ENCODE measurements around a stretch of chrX.

DNA sequence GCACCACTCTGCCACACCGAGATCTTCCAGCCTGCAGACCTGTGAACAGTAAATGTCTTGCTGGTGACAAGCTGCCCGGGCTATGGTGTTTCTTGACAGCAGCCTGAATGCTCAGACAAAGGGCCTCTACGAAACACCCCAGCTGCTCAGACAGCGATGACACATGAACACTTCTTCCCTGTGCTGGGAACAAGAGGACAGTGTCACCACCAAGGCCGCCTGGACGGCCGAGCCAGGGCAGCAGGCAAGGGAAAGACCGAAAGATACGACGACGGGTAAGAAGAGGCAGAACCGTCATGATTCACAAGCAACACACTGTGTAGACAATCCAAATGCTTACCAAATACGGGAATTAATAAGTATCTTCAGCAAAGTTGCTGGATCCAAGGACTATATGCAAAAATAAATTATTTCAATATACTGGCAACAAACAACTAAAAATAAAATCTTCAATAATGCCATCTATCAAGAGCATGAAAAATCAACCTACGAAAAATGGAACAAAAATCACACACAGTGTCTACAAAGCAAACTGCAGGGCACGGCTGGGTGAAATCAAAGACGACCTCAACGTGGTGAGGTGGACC is 30.8 kb upstream of the GTPBP6 start:
- PRO-cap, 2 experiments, result no peak in any of the 2 experiments

GRCh38 chrX:368815-369762 is 17.6 kb downstream of the PPP2R3B start:
- PRO-cap, 2 experiments, result peak in 2 of 2 experiments; most common plus-strand start chrX:369053 (in 1); most common minus-strand start chrX:368926 (in 1)

DNA sequence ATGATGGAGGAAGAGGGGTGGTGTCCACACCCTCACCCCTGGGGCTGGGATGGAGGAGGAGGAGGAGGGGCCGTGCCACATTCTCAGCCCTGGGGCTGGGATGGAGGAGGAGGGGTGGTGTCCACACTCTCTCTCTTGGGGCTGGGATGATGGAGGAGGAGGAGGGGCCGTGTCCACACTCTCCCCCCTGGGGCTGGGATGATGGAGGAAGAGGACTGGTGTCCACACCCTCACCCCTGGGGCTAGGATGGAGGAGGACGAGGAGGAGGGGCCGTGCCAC is 231.7 kb downstream of the CRLF2 start:
- PRO-cap, 2 experiments, result no peak in any of the 2 experiments

- PRO-cap, 2 experiments, result no peak in any of the 2 experiments
These were observed 5.3 kb downstream of the CSF2RA start for GRCh38 chrX:1273884-1274367.

DNA sequence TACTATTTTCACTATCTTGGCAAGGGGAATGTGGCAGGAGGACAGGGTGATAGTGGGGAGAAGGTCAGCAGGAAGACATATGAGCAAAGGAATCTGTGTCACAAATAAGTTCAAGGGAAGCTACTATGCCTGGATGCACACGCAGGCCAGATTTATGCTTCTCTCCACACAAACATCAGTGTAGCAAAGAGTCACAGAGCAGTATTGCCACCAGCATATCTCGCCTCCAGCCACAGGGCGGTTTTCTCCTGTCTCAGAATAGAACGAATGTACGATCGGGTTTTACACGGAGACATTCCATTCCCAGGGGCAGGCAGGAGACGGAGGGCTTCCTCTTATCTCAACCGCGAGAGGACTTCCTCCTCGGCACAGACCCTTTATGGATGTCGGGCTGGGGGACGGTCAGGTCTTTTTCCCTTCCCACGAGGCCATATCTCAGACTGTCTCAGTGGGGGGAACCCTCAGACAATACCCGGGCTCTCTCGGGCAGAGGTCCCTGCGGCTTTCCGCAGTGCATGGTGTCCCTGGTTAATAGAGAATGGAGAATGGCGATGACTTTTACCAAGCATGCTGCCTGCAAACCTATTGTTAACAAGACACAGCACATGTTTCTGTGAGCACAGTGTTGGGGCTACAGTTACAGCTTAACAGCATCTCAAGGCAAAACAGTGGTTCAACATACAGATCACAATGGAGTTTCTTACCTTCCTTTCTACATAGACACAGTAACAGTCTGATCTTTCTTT is 24.0 kb downstream of the CSF2RA start:
- PRO-cap, 2 experiments, result no peak in any of the 2 experiments

- PRO-cap, 2 experiments, result no peak in any of the 2 experiments
These were observed 6.8 kb downstream of the SLC25A6 start for GRCh38 chrX:1384798-1385926.

DNA sequence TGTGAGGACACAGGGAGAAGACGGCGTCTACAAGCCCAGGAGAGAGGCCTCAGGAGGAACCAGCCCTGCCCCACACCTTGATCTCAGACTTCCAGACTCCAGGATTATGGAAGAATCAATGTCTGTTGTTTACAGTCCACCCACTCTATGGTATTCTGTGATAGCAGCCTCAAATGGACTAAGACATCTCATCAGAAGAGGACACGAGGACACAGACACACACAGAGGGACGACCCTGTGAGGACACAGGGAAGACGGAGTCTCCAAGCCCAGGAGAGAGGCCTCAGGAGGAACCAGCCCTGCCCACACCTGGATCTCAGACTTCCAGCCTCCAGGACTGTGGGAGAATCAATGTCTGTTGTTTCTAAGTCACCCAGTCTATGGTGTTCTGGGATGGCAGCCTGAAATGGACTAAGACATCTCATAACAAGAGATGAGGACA is 3.7 kb downstream of the SLC25A6 start:
- PRO-cap, 2 experiments, result peak in 1 of 2 experiments; most common minus-strand start position 103 of the sequence (in 1)

- PRO-cap, 2 experiments, result no peak in any of the 2 experiments
These were observed 2.1 kb downstream of the SLC25A6 start for GRCh38 chrX:1389733-1390289.

DNA sequence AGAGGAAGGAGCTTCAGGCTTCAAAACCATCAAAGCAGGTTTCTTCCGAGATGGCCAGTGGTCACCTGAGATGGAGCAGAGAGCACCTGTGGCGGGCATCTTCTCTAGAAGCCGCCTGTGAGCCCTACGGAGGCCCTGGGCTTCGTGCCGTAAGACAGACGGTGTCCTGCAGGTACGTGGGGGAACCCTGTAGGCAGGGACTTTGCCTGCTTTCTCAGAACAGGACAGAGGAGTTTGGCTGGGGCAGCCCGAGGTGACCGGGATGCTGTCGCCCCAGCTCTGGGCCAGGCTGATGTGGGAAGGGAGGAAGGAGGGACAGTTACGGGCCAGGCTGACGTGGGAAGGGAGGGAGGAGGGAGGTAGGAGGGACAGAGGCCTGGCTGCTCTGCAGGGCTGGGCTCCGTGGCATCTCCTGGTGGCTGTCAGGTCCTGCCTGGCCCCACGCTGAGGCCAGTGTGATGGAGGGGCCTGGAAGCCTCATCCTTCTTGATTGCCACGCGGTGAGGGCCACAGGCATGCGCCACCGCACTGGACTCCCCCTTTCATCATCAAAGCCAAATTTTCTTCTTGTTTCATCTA is 7.0 kb upstream of the SLC25A6 start:
- PRO-cap, 2 experiments, result no peak in any of the 2 experiments

- PRO-cap, 2 experiments, result no peak in any of the 2 experiments
These were observed 12.0 kb upstream of the SLC25A6 start for GRCh38 chrX:1403603-1404645.

GRCh38 chrX:1419082-1419678 is 27.3 kb upstream of the SLC25A6 start:
- PRO-cap, 2 experiments, result no peak in any of the 2 experiments

DNA sequence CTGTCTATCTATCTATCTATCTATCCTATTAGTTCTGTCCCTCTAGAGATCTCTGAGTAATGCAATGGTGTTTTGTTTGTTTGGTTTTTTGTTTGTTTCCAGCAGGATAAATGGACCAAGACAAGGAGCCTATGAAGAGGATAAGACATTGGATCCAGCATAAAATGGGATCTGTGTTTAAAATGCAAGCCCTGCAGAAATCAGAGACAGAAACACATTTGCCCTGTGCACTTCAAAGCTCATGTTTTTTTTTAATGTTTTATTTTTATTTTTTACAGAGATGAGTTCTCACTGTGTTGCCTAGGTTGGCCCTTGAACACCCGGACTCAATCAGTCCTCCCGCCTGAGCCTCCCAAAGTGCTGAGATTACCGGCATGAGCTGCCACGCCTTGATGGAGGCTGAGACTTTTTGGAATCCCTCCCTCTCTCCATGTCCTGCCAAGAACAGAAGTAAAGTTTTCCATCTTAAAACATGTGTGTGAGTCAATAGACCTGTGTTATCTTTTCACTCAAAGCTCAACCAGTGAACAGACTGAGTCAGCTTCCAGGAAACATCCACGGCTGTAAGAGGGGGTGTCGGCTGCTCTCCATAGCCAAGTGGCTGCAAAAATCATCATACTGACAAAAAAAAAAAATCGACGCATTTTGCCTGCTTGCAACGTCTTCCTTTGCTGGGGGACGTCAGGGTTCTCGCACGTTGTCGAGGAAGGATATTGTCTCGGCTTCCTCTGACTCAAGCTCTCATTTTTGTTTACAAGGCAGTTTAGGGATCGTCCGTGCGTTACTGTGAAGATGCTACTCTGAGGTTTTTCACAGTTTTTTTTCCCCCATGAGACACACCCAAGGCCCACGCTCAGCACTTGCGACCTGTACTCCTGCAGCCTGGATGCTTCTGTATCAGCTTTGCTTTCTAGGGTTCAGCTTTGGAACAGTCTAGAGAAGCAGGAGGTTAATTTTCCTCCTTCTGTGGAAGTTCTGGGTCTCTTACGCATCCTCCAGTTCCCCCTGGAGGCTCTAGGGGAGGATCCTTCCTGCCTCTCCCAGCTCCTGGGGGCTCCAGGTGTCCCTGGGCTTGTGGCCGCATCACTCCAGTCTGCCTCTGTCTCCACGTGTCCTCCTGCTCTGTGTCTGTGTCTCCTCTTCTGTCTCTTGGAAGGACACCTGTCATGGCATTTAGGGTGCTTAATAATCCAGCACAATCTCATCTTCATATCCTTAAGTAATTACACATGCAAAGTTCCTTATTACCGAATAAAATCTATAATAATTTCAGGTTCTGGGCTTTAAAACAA is 10.1 kb upstream of the ASMTL start:
- PRO-cap, 2 experiments, result no peak in any of the 2 experiments

GRCh38 chrX:1530828-1532057 is 5.7 kb downstream of the P2RY8 start:
- PRO-cap, 2 experiments, result no peak in any of the 2 experiments

GRCh38 chrX:1600332-1600977 is 9.1 kb downstream of the AKAP17A start:
- PRO-cap, 2 experiments, result no peak in any of the 2 experiments

DNA sequence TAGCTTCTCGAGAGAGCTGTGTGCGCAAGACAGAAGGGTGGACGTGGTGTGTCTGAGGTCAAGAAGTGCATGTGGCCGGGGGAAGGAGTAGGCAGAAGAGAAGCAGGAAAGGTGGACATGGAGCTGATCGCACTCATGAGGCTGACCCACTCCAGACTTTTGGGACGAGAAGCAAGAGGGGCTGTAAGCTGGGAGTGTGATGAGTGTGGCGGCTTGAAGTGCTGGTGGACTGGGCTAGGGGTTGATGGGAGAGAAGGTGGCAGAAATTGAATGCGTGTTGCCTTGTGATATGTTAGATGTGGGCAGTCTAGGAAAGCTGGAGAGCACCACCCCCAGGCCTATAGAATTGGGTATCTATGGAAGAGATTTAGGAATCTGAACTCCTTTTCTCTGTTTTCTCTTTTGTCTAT is 10.7 kb upstream of the ASMT start:
- PRO-cap, 2 experiments, result no peak in any of the 2 experiments

GRCh38 chrX:2499868-2500759 is 662 bp downstream of the DHRSX start:
- PRO-cap, 2 experiments, result peak in 1 of 2 experiments; most common plus-strand start chrX:2500221 (in 1)

GRCh38 chrX:2697344-2698347 is 6.6 kb downstream of the CD99 start:
- PRO-cap, 2 experiments, result no peak in any of the 2 experiments

- PRO-cap, 2 experiments, result no peak in any of the 2 experiments
These were observed 20.6 kb downstream of the ARSD start for GRCh38 chrX:2908422-2909025.

GRCh38 chrX:3518802-3519282 is 172.4 kb upstream of the MXRA5 start:
- PRO-cap, 2 experiments, result no peak in any of the 2 experiments

- PRO-cap, 2 experiments, result no peak in any of the 2 experiments
These were observed 129.3 kb upstream of the PRKX start for GRCh38 chrX:3842789-3843191.